ENCODE measurements around a stretch of chr5.

DNA sequence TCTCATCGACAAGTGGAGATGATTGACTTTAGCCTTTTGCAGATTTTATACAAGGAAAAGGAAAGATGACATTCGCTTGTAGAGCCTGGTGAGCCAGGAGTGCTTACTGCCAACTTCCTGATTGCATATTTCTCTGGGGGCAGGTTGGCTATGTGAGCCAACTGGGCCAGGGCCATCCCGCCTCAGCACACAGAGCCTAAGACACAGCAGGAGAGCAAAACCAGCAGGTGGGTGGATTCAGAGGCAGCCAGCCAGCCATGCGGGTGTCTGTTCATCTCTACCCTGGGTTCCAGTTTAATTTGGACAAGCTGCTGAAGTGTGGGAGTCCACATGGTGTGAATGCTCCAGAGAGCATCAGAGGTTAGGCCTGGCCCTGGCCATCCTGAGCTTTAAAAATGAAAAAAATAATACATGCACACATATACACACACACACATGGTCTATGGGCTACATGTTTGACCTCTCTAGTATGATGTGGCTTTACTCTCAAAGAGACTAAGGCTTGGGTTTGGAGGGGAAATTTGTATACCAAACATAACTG lies 291.5 kb downstream of the ARHGEF28 start:
- PRO-cap, 8 experiments: no peak in any of the 8 experiments

- PRO-cap, 8 experiments: no peak in any of the 8 experiments
Measured at GRCh38 chr5:73918684-73919010, 292.7 kb downstream of the ARHGEF28 start.

DNA sequence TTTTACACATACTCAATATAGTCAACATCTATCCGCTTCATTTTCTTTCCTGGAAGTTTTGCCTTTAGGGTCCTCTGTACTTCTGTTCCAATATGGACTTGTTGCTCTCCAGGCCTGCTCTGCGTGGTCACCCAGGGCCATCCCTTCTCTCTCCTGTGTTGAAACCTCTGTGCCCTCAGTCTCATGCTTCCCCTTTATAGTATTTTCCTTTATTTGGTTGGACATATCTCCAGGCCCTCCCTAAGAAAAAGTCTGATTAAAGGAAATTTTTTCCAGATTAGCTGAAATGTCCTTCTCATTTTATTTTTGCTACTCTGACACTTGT lies 304.7 kb downstream of the ARHGEF28 start:
- PRO-cap, 8 experiments: no peak in any of the 8 experiments

DNA sequence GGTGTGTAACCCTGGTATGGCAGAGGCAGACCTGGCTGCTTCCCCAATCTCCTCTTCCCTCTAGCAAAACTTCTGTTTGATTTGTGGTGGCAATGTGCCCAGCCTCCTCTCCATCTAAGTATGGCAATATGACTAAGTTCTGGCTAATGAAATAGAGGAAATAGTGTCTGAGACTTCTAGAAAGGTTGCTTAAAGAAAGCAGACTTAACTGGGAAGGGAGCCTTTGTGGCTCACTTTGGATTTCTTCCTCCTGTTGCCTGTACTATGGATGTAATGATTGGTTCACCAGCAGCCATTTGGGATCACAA lies 491.1 kb downstream of the ENC1 start:
- PRO-cap, 8 experiments: no peak in any of the 8 experiments

- PRO-cap, 8 experiments: no peak in any of the 8 experiments
Measured at GRCh38 chr5:74206685-74207254, 433.8 kb downstream of the ENC1 start.

DNA sequence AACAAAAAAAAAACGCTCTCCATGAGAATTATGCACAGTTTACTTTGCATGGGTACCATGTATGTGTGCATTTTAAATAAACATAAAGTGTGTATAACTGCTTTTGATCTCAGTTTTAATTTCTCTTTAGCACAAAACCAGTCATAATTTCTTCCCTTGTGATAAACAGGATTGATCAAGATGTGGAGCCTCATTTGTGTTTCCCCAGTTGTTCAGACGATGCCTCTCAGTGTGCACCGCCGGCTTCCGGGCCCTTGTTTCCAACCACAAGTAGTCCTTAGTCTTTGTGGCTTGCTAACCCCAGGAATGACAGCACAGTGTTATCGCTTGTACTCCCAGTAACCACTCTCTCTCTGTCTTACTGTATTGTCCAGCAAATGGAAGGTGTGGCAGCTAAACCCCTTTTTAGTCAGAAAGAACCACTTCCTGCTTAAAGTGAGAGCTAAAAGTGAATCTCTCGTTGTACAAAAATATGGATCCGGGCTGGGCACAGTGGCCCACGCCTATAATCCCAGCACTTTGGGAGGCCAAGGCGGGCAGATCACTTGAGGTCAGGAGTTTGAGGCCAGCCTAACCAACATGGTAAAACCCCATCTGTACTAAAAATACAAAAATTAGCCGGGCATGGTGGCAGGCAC lies 61.4 kb downstream of the ENC1 start:
- PRO-cap, 8 experiments: peak in 2 of 8 experiments; most common plus-strand start position 193 of the sequence (in 1)

DNA sequence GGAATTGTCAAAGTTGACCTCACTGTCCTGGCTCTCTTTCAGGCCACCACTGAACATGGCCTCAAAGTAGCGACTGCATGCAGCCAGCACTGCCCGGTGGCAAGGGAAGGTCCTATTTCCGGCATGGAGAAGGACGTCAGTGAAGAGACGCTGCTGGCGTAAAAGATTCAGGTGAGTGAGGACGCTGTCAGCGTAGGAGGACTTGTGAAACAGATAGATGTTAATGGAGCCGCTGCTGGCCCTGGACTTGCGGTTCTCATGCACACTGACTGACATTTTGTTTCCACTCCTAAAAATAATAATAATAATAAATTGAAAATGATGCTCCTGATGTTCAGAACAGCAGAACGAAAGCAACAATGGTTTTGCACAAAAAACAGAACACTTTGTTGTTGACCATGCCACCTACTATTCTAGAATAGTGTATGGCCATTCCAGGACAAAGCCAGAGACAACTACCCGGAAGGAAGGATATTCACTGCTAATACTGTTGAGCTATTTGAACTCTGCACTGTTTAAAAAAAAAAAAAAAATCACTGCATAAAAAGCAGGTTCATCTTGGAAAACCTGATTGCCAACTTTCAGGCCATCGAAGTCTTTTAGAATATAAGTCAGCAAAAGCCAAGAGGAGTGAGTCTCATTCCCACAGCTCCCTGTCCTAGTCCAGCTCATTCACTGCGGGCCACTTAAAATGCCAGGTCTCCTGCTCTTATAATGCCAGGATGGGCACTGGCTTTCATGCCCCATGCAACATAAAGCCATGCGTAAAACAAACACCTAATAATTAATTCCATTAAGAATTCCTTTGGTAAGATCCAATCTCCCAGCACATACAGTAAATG lies 4.1 kb downstream of the ENC1 start:
- PRO-cap, 8 experiments: no peak in any of the 8 experiments

- PRO-cap, 8 experiments: no peak in any of the 8 experiments
Measured at GRCh38 chr5:74877529-74878008, 11.4 kb upstream of the FAM169A start.

DNA sequence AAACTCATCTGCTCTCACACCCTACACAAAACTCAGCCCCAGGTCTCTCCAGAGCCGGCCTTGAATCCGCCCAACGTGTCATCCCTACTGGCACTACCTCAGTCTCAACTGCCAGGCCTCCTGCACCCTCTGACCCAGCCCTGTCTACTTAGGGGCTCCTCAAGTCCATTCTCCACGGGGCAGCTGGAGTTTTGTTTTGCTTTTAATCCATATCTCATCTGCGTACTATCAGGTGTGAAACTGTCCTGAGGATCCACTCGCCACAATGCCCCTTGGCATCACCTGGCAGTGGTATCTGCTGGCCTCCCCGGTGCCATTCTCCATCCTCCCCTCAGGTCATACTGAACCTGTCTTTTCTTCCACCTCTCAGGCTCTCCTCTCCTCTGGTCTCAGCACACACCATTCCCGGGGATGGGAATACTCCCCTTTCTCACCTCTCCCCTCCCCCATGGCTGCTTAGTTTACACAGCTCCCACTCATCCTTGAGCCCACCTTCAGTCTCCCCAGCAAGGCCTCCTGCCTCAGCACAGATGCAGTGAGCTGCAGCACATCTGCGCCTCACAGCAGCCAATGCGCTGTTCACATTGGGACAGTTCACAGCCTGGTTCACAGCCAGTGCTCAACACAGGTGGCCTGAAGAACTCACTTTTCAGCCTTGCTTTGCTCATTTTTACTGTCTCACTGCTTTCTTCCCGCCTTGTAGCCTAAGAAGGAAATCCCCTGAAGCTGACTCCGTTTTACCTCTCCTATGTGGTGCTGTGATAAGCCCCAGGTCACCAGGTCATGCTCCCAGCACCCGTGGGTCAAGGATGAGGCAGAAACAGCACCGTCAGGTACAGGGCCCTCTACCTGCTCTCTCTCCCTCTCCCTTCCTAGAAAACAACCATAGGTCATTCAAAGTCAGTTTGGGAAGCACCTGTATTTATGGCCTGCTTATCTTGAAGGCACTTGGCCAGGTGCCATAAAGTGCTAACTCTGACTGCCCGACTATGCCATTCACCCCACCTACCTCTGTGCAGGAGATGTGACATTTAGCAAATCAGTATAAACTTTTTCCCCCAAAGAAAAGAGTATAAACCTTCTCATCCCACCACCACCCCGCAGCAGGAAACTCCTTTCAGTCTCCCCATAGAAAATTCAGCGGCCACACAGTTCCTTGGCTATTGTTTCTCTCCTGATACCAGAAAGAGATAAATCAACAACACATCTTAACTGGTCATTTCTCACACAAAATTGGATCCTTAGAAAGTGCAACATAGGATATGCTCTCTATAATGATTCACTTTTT lies 1.2 kb downstream of the GCNT4 start:
- PRO-cap, 8 experiments: no peak in any of the 8 experiments

GRCh38 chr5:75339609-75340259 lies 2.7 kb downstream of the HMGCR start:
- PRO-cap, 8 experiments: no peak in any of the 8 experiments

DNA sequence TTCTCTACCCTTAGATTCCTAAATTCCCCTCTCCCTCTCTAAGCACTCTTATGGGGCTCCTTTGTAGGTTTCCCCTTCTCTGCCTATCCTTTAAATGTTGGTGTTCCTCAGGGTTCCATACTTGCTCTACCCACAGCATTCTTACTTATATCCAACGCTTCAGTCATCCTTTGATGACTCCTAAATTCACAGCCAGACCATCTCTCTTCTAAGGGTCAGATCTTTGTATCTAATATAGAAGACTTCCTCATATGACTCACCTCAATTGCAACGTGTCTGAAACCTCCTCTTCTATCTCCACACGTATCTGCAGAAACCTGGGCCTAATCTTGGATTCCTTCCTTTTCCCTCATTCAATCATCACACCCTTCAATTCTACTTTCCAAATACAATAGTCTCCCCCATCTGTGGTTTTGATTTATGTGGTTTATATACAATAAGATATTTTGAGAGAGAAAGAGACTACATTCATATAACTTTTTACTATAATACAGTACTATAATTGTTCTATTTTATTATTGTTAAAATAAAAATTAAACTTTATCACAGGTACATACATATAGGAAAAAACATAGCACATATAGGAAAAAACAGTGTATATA lies 68.3 kb downstream of the HMGCR start:
- PRO-cap, 8 experiments: no peak in any of the 8 experiments

DNA sequence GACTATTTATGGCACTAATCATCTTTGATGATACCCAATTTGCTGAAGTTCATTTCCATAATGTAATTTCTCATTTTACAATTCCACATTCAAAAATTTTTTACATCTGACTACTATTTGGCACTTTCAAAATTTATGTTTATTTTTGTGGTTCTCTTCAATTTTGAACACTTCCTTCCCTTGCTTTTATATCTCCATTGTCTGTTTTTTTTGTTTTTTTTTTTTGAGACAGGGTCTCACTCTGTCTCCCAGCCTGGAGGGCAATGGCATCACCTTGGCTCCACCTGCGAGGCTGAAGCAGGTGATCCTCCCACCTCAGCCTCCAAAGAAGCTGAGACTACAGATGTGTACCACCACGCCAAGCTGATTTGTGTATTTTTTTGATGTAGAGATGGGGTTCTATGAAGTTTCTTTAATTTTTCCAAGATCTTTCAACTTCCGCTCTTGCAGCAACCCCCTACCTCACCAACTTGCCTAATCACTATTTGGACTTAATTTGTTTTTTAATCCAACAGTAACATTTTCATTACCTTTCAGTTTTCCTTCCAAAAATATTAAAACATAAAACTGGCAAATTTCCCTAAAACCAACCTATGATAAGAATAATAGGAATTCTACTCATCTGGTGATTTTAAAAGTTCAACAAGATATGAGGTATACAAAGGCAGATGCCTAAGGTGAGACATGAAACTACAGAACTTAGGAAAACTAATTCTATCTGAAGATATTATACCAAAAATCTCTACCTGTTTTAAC lies 10.5 kb downstream of the CERT1 start:
- PRO-cap, 8 experiments: no peak in any of the 8 experiments

DNA sequence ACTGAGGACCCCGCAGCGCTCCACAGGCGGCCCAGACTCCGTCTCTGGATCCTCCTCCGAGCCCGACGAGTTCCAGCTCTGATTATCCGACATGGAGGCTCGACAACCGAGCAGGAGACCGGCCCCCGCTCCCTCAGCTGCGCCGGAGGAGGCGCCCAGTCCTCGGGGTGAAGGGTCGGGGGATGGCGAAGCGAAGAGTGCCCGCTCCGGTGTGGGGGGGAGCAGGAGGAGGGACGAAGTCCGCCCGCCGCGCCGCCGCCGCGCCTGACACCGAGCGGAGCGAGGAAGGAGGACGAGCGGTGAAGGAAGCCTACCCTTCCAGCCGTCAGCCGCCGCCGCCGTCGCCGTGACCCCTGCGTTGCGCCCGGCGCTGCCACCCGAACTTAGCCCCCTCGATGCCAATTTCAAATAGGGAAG lies 306 bp downstream of the CERT1 start:
- PRO-cap, 8 experiments: peak in 8 of 8 experiments; most common plus-strand start position 273 of the sequence (in 7); most common minus-strand start position 80 of the sequence (in 7)

DNA sequence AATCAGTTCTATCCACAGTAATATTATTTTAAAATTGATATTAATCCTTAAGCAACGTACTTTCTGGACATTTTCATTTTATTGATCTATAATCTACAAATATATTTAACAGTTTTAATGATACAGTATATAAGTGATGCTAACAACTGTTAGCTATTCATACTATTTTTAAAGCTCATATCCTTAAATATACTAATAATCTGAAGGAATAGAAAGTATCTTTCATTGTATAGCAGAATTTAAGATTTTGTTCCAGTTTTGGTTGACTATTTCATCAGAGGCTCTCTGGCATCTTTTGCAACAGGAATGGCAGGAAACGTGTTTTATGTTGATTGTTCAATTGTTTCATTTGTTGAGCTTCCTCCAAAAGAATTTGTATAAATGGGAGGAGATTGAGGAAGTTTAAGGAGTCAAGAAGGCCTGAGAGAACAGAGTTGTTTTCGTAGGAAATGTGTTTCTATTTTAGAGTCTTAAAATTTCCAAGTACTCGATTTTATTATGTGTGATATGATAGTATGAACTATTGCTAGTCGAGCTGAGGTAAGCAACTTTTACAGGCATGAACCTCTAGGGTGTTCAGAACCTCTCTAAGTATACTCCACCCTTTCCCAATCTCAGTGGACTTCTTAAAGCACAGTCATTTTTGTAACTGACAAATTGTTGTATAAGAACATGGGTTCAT lies 47.4 kb upstream of the CERT1 start:
- PRO-cap, 8 experiments: no peak in any of the 8 experiments

DNA sequence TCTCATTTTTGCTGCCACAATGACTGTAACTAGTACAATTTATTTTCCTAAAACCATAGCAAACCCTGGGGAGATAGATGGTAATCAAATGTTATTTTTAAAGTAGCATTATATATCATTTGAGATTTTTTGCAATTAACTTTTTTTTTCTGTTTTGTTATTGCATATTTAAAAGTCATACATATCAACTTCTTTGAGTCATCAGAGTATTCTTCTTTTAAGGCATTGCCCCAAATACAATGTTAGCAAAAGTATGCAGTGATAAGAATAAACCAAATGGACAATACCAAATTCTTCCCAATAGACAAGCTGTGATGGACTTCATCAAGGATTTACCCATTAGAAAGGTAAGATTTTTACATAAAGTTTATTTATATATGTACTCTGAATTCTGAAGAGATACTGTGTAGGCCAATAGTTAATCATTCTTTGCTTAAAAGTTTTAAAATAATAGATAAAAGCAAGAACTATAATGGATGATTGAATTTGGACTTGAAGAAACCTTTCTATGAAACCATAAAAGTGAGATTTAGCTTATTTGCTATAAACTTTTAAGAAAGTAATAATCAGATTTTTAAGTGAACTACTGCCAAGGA lies 28.1 kb upstream of the ANKDD1B start:
- PRO-cap, 8 experiments: no peak in any of the 8 experiments

GRCh38 chr5:75584439-75585063 lies 26.7 kb upstream of the ANKDD1B start:
- PRO-cap, 8 experiments: no peak in any of the 8 experiments

DNA sequence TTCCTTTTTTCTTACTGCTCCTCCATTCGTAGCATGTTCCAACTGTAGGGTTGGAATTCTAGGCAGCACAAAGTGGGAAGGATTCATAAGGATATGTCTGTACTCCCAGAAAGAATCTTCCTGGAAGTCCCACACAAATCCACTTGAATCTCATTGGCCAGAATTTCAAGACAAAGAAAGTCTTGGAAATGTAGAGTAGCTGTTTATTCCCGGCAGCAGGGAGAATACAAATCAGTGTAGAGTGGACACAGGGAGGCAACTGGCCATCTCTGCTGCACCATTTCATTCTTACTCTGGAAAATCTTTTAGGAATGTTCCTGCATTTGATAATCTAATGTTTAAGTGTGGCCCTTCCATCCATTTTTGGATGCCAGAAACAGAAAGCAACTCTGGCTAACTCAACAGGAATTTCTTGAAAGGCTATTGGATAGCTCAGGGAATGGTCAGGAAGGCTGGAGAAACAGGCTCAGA lies 137.6 kb downstream of the SV2C start:
- PRO-cap, 8 experiments: peak in 2 of 8 experiments; most common minus-strand start position 60 of the sequence (in 2)

DNA sequence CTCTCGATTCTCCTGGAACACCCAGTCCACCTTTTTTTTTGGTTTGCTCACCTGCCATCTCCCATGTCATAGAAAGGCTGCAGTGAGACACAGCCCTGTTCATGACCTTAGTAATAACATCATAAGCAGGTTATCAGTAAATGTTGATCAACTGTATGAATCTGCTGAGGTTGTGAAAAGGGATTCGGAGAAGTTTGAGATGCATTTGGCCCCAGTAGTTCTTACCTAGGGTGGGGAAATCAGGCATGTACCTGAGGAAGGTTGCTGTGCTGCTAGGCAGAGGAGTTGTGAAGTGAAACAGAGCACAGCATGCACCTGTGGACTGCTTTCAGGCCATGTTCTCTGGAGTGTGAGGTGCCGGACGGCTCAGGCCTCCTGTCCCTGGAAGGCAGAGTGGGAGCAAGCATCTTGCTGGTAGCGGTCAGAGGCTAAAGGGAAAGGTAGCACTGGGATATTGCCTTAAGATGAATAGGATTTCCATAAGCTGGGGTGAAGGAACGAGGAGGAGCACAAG lies 88.9 kb downstream of the IQGAP2 start:
- PRO-cap, 8 experiments: no peak in any of the 8 experiments

DNA sequence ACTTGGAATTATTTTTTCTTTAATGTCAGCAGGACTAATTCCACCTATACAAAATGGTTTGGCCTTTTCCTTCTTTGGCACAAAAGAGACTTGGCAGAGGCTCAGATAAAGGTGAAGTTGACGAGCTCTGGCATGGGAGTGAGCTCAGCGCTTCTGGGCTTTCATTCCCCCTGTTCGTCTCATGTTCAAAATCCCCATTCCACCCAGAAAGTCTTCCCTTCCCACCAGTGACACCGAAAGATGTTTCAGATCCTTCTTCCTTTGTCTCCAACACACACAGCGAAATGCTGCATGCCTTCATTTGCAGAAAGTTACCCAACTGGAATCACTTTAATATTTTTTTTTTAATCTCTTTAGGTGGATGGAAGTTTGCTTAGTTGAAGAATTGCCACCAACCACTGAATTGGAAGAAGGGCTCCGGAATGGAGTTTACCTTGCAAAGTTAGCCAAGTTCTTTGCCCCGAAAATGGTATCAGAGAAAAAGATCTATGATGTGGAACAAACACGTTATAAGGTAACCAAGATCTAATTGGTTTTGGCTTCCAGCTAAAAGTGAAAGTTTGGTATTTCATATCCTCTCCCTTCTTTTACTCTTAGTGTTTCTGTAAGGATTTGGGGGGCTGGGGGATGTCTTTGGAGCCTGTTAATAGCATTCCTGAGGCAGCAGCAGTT lies 61.0 kb downstream of the F2RL2 start:
- PRO-cap, 8 experiments: no peak in any of the 8 experiments

DNA sequence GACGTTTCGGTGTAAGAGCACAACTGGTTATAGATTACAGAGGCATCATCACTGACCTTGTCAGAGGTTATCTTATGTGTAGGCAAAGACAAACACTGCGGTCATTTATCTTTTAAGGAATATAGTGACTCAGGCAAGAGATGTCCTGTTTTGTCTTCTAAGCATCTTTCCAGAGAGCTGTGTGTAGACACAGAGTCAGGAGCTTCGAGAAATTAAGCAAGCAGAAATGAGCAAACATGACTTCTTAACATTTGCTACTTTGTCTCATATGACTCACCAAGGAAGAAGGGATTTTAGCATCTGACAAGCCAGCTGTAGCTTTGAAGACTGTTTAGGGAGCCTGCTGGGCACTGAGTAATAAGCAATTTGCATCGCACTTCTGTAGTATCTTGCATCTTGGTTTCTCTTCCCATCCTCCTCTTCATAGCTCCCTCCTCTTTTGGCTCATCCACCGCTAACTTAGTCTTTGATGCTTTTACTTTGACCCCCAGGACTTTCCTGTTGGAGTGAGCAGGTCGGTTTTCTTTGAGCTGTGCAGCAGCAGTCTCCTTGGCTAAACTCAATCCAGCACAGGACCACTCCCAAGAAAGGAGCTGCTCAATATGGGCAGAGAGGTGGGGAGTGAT lies 12.7 kb upstream of the F2RL1 start:
- PRO-cap, 8 experiments: no peak in any of the 8 experiments